Occipital lobe (tissue), 2 donors: ENCODE measurements around the gene TRIM59.

DNA sequence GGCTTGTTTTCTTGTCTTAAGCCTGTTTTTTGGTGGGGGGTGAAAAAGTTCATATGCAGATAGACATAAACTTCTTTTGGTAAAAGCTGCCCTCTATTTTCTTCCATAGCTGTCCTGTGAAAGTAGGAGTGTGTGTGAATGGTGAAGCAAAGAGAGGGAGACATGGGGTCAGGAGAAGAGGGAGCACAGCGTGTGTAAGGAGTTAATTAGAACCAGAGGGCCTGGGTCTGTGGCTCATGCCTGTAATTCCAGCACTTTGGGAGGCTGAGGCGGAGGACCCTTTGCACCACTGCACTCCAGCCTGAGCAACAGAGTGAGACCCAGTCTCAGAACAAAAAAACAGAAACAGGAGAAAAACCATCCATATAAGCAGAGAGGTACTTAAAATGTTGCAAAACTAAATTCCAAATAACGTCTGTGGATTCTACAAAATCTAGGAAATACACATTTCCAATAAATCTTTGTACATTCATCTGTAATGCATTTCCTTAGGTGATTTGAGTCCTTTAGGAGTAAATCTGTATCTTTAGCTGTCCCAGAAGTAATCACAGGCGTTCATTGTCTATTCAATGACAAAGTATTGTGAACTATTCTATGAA, 16.3 kb upstream of the CCNL1 start:
- RAMPAGE, long total RNA = no peak

DNA sequence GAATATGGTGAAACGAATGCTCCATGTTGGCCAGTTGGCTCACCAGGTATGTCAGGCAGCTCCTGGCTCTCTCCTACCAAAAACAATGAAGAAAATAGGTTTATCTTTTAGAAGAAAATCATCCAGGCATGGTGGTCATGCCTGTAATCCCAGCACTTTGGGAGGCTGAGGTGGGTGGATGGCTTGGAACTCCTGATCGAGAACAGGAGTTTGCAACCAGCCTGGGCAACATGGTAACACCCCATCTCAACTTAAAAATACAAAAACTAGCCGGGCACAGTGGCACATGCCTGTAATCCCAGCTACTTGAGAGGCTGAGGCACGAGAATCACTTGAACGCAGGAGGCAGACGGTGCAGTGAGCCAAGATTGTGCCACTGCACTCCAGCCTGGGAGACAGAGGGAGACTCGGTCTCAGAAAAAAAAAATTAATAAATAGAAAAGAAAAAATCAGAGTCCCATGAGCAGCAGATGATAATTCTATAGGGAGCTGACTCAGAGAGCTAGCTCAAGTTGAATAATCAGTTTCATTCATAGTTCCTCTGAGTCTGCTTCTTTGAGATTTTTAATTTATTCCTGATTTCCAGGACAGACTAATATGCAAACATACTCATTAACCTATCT, 55.2 kb upstream of the PTX3 start:
- RAMPAGE, long total RNA = no peak

GRCh38 chr3:157488031-157488623, 15.1 kb downstream of the VEPH1 start:
- RAMPAGE, long total RNA = no peak

- RAMPAGE, long total RNA = no peak
These were observed 27.6 kb upstream of the MFSD1 start for GRCh38 chr3:158773940-158774903.

- RAMPAGE, long total RNA = no peak
These were observed 178.0 kb downstream of the IQCJ-SCHIP1 start for GRCh38 chr3:159451052-159451471.

DNA sequence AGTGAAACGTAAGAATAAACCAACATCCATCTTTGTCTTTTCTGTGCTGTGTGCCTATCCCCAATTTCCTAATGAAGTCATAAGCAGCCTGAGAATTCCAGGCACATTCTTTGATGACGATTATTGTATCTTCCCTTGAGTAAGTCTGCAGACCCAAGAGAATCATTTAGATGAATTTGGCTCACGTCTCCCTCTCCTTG, 331.1 kb downstream of the IQCJ-SCHIP1 start:
- RAMPAGE, long total RNA = no peak

DNA sequence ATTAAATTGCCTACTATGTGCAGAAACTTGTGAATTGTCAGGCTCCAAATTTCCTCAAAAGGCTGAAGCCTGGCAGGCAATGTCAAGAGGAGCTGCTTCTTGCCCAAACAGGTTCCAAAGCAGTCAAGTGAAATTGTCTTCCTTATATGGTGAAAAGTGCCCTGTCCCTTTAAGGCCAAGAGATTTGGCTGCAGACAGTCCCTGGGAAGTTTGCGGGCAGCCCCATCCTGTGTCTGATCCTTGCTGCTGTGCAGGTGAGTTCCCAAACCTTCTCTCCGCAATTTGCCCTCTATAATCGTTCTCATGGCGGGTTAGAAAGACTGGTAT, 459.1 kb downstream of the IQCJ-SCHIP1 start:
- RAMPAGE, long total RNA = no peak

- RAMPAGE, long total RNA = no peak
These were observed 438.1 kb upstream of the C3orf80 start for GRCh38 chr3:159787155-159787553.

DNA sequence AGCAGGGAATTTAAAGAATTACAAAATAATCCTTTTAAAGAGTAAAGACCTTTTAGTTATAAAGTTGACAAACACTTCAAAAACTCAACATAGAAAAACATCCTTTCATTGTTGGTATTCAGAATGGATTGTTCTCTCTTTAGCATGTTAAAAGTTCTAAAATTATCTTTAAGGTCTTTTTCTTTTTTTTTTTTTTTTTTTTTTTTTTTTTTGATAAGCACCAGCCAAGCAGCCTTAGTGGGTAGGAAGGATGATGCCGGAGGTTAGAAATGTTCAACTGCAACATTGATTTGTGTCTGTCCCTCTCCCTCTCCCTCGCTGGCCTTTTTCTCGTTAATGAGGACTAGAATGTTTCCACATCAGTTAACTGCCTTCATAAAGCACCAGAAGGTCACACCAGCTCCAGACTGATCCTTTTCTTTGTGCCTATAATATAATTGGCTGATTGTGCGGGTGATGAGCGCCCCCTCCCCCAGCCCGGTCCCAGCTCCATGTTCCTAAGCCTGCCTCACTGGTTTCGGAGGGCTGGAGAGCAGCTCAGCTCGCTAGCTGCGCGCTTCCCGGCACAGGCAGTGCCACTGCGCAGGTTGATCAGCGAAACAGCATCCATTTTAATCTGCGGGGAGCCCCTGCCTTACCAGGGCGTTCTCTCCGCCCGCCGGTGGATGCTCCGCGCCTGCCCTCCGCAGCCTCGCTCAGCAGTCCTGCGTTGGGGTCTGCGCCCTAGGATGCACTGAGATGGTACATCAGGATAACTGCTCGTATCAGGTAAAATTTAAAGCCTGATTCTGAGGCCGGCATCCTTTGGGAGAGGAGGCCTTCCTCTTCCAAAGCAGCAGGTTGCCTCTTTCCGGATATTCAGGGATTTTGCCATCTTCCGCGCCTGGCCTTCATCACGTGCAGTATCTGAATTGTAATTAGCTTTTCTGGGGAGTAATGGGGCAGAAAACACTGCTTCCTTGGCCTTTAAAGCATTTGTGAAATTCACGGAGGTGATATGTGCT, 385.5 kb upstream of the C3orf80 start:
- RAMPAGE, long total RNA = no peak

DNA sequence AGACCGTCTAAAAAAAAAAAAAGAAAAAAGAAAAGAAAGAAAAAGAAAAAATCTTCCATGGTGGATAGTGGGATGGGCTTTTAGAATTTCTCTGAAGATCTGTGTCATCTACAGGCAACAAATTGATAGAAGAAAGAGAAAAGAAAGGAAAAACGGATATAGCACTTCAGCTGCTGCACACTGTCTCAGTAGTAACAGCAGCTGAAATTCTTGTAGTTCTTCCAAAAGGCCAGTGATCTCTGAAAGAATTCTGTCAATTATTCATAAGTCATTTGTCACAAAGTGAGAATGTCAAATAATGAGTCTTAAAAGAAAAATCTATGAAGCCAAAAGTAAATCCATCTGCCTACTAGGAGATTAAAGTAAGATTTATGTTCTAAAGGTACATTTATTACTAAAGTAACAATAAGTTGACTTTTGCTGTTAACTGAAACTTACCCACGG, 24.6 kb downstream of the IFT80 start:
- RAMPAGE, long total RNA = no peak

DNA sequence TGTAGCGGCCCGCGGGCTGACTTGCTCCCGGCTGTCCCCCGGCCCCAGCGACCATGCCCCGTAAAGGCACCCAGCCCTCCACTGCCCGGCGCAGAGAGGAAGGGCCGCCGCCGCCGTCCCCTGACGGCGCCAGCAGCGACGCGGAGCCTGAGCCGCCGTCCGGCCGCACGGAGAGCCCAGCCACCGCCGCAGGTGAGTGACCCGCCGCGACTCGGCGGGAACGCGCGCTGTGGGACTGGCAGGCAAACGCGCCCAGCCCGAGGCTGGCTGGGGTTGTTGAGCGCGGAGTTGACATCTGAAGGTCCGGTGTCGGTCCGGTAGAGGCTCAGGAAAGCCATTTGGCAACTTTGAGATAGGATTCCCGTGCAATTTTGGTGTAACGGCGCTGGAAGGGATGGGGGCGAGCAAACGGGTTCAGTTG, 1.3 kb downstream of the SMC4 start:
- RAMPAGE, long total RNA = no peak

DNA sequence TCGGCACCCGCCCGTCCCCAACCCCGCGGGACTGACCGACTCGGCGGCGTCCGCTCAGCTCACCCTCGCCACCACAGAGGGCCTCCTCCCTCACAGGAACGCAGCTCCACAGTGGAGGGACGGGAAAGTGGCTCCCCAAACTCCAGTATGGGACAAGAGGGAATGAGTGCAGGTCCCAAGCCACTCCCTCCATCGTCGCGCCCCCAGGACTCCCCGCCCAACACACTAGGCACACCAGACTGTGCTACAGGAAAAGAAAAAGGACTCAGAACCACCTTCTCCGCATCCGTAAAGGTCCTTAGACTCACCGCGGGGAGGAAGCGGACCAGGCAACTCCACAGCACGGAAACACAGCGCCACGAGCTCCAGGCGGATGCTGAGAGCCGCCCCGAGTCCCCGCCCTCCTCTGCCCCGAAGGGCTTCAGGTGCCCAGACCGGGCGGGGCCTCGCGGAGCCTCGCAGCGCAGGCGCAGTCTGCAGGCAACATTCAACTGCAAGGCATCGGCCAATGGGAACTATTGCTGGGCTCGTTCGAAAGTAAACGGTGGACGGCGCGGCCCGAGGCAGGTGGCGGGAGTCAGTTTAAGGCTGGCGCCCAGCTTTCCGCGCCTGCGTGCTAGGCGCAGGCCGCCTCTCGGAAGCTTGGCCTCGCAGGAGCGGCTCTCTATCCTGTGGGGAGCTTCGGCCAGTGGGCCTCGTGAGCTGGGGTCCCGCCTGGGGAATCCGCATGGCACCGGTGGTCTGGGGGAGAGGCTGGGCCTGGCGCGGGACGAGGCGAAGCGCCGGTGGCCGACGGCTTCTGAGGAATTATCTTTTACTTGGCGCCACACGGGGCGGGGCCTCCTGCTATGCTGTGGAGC, at the start of gene TRIM59:
TRIM59 (minus strand) TSS at position 378 of the 860 bp plus-strand sequence.
- RAMPAGE, long total RNA = start-site peak on the minus strand centred at position 392 of the sequence, 97 bp wide, 30 and 208 reads in 2 replicates

- RAMPAGE, long total RNA = no peak
These were observed 10.3 kb upstream of the TRIM59 start for GRCh38 chr3:160459870-160460275.

GRCh38 chr3:160561170-160561773, 4.1 kb downstream of the KPNA4 start:
- RAMPAGE, long total RNA = no peak

DNA sequence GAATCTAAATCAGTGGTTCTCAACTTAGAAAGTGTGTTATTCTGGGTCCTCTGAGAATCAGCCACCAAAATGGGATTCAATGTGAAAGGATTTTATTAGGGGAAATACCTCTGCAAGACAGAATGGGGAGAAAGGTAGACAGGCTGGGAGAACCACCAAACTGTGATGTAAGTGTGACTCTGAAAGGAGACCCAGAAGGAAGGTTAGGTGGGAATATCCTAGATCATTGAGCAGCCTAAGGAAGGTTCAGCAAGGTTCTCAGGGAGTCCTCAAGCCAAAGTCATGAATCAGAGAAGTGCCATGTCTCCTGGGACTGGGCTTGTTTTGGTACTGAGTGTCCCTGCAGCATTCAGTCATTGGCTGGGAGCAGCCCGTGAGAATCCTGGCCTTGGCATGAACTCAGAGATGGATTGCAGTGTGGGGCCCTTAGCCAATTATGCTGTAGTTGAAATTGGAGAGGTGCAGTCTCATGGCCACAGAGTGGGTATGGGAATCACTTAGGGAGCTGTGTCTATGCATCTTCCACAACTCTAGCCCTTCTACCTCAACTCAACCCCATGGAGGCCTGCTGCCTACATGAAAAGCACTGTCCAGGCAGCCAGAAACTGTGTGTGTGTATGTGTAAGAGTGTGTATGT, 17.0 kb upstream of the PPM1L start:
- RAMPAGE, long total RNA = no peak

- RAMPAGE, long total RNA = no peak
These were observed 35.5 kb downstream of the B3GALNT1 start for GRCh38 chr3:161069300-161070390.

DNA sequence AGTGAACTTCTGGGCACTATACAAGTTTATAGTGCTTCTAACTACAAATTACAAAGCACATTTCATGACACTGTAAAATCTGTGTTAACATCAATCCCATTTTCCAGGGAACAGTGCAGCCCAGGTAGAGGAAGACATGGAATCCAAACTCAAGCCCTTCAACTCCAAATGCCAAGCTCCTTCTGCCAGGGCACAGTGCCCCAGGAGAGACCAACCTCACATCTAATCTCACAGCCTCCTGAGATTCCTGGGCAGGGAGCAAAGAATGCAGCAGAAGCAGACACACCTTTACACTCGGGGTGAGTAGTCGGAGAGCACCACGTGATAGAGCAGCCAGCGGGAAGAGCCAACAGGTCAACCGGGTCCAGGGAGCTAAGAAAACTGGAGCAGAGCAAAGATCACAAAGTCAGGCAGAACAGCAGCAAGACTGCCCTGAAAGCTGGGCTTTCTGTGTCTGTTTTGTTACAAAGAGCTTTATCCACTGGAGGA, 4.3 kb downstream of the B3GALNT1 start:
- RAMPAGE, long total RNA = no peak

- RAMPAGE, long total RNA = no peak
These were observed 1.8 kb downstream of the NMD3 start for GRCh38 chr3:161222902-161223375.

- RAMPAGE, long total RNA = no peak
These were observed 698.6 kb downstream of the OTOL1 start for GRCh38 chr3:162195223-162195652.

DNA sequence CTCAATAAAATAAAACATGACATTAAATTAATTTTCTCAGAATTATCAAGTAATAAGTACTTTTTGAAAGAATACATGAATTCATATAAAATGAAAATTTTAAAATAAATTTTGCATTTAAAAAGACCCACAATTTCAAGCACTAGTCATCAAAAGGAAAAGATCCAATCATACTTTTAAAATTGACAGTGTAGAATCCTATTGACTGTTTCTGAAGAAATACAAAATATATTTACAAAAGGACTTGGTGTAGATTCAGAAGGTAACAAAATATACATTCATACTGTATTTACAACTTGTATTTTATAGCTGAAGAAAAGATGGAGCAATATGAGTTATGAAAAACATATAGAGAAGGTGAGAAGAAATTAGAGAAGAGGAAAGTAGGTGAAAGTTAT, 3.6 kb downstream of the SI start:
- RAMPAGE, long total RNA = no peak